Mesothelial cell of epicardium (in vitro differentiated cells): ENCODE measurements around the gene B9D2.

- PRO-cap = no peak
Measured at GRCh38 chr19:40256805-40257488, 28.2 kb downstream of the AKT2 start.

- PRO-cap = no peak
Measured at GRCh38 chr19:40363077-40363439, 14.6 kb downstream of the PLD3 start.

DNA sequence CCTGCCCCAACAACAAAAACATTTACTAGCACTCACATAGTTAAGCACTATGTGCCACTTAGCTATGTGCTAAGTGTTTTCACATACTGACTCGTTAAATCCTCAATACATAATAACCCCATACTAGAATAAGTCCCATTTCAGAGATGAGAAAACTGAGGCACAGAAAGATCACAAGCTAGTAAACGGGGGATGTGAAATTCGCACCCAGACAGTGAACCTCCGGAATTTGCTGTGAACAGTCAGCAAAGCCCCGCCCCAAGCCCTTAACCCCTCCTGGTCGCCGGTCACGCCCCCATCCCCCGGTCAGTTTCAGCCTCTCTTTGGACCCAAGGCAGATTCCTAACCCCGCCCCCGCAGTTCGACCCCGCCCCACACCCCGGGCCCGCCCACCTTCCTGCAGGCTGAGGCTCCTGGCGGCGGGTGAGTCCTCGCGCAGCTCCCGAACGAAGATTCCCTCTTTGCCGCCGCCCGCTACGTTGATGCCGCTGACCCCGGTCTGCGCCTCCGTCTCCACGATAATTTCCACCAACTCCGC lies 9.8 kb downstream of the PRX start:
- PRO-cap = no peak

DNA sequence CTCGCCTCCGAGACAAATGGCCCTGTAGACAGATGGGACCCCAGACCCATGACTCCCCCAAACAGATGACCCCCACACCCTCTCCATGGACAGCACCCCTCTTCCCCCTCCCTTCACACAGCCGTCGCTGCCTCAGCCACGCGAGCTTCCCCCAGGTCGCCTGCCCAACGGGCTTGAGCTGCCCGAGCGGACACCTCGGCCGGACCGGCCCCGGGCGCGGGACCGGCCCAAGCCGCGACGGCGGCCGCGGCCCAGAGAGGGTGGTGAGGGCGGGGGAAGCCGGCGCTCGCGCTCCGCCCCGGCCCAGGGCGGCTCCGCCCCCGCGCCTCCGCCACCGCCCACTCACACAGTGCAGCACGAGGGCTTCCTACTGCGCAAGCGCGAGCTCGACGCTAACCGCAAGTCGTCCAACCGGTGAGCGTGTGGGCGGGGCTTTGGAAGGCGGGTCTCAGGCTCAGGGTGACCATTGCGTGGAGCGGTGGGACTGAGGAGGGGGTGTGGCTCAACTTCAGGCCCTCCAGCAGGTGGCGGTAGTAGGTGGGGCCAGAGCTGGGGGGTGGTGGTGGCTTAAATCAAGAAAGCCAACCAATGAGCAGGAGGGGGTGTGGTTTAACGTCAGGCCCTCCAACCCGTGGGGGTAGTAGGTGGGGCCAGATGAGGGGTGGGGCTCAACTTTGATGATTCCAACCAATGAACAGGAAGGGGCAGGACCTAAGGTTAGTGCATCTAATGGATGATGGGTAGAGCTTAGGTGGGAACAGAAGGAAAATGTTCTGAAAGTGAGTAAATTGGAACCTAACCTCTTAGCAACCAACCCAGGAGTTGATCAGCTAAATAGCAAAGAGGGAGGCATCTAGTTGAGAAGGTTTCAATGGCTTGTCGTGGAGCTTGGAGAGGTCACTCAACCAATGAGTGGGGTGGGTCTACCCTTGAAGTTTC lies 6.1 kb upstream of the SHKBP1 start:
- PRO-cap = no peak

DNA sequence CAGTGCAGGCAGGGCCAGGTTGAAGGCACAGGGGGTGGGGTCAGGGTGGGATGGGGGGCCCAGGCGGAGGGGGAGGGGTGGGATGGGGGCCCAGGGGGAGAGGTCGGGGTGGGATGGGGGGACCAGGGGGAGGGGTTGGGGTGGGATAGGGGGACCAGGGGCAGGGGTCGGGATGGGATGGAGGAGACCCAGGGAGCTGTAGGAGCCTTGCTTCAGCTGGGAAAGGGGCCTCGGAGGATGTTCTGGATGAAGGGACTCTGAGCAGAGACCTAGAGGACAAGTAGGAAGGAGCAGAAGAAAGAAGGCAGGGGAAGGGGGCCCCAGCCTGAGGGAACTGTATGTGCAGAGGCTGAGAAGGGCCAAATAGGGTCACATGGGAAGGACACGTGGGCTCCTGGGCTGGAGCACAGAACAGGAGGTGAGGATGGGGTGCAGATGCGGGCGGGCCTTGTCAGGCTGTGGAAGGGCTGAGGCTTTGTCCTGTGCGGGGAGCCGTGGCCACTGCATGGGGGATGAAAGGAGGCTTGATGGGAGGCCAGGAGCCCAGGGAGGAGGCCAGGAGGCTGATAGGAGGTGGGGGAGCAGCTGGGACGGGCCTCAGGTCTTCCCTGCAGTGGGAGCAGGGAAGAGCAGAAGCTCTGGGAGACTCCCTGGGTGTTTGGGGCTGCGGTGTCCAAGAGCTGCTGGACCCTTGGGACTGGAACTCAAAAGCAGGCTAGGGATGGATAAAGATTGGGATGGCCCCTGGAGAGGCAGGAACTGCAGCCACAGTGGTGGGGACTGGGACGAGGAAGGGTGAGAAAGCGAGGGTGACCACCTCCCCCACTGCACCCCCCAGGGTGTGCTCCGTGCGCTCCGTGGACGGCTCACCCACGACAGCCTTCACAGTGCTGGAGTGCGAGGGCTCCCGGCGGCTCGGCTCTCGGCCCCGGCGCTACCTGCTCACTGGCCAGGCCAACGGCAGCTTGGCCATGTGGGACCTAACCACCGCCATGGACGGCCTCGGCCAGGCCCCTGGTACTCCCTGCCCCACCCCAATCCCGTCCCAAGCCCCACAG lies 11.4 kb upstream of the LTBP4 start:
- PRO-cap = no peak

GRCh38 chr19:40680750-40681110 lies 9.7 kb downstream of the NUMBL start:
- PRO-cap = no peak

GRCh38 chr19:40714494-40714911 lies 2.2 kb downstream of the COQ8B start:
- PRO-cap = no peak

GRCh38 chr19:40833783-40834044 lies 16.5 kb downstream of the CYP2A6 start:
- PRO-cap = no peak

GRCh38 chr19:40921091-40922051 lies 39.3 kb upstream of the CYP2A7 start:
- PRO-cap = no peak

DNA sequence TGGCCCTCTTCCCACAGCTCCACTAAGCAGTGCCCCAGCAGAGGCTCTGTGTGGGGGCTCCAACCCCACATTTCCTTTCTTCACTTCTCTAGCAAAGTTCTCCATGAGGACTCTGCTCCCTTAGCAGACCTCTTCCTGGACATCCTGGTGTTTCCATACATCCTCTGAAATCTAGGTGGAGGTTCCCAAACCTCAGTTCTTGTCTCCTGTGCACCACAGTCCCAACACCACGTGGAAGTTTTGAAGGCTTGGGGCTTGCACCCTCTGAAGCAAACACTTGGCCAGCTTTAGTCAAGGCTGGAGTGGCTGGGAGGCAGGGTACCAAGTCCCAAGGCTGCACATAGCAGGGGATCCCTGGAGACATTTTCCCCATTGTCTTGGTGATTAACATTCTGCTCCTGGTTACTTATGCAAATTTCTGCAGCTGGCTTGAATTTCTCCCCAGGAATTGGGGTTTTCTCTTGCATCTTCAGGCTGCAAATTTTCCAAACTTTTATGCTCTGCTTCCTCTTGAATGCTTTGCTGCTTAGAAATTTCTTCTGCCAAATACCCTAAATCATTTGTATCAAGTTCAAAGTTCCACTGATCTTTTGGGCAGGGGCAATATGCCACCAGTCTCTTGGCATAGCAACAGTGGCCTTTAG lies 10.3 kb upstream of the CYP2B6 start:
- PRO-cap = no peak

DNA sequence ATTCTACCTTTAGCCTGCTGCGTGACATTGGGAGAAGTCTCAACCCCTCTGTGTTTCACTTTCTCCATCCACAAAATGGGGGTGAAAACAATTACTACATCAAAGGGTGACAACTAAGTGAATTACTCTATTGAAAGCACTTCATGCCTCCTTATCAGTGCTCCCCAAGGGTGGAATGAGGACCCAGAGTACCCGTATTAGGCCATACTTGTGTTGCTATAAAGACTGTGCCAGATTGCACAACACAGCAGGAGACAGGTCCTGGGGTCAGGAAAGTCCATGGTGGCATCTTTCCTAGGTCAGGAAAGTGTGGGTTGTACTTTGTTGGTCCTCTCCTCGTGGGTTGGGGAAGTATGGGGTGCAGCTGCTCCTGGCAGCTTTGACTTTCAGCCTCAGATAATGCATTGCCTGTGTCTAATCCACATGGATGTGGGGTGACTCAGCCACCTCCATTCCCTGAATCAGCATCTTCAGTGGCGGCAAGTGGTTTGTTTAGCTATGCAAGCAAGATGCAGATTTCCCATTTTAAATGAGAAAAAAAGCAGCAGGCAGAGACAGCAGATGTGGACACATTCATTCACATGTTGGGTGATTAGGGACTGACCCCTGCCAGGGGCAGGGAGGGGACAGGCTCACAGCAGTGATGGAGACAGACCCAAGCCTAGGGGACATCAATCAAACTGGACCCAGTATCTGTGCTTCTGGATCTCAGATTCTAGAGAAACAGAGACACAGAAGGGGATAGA lies 8.4 kb upstream of the CYP2B6 start:
- PRO-cap = no peak

DNA sequence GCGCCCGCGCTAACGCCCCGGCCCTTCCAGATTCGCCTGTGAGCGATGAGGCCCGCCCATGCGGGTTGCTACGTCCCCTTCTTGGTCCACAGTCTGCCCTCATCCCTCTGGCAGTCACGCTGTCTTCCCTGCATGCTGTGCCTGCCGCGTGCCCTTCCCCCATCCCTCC lies 13.7 kb downstream of the CYP2F1 start:
- PRO-cap = no peak

- PRO-cap = no peak
Measured at GRCh38 chr19:41238955-41239255, 19.9 kb downstream of the AXL start.

GRCh38 chr19:41264650-41265624 lies 765 bp downstream of the HNRNPUL1 start:
- PRO-cap = bidirectional peak, plus-strand start at chr19:41264809, minus-strand start at chr19:41264798; bidirectional peak, plus-strand start at chr19:41265081, minus-strand start at chr19:41264939

GRCh38 chr19:41306023-41306417 lies 4.0 kb upstream of the CCDC97 start:
- PRO-cap = no peak

GRCh38 chr19:41318252-41319062 lies 8.5 kb downstream of the CCDC97 start:
- PRO-cap = no peak

DNA sequence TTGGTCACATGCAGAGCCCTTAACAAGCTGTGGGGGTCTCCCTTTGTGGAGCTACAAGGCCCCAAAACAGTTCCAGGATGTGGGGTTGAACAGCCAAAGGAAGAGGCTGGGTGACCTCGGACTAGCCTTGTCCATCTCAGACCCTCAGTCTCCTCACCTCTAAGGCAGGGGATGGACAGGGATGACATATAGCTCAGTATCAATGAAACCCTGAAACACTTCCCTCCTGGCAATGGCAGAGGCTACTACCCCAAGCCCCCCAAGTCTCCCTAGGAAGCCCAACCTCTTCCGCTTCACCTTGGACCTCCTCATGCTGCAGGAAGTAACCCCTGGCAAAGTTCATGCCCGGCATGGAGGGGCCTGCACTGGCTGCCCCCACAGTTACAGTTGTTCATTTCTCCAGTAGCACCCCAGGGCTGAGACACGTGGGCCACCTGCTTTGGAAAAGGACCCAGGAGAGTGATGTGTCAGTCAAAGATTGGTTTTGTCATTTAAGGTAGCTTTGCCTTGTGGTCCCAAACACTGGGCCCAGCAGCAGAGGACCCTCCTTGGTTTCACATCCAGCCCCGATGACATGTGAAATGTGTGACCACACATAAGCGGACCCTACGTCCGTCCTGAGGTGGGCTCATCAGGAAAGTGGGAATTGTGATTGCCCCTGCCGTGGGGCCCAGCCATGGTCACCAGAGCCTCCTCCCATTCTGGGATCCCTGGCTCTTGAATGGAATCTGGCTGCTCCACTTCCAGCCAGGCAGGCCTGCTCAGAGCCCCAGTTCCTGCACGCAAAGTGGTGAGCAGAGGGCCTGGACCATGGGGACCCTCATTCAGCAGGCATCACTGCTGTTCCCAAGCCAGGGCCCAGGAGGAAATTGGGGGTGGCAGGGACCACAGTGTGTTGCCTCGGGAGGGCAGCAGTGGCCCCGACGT lies 10.8 kb downstream of the CCDC97 start:
- PRO-cap = no peak

DNA sequence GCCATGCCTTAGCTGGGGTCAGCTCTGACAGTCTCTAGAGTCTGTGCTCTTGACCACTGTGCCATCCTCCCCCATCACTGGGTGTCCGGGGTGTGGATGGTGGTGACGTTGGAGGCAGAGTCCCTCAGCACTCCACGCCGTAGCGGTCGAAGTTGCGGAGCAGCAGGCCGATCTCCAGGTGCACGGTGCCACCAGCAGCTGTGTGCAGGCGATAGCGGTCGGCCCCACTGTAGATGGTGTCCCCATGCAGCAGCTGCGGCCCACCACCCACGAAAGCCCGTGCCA lies 796 bp upstream of the TGFB1 start:
- PRO-cap = no peak

DNA sequence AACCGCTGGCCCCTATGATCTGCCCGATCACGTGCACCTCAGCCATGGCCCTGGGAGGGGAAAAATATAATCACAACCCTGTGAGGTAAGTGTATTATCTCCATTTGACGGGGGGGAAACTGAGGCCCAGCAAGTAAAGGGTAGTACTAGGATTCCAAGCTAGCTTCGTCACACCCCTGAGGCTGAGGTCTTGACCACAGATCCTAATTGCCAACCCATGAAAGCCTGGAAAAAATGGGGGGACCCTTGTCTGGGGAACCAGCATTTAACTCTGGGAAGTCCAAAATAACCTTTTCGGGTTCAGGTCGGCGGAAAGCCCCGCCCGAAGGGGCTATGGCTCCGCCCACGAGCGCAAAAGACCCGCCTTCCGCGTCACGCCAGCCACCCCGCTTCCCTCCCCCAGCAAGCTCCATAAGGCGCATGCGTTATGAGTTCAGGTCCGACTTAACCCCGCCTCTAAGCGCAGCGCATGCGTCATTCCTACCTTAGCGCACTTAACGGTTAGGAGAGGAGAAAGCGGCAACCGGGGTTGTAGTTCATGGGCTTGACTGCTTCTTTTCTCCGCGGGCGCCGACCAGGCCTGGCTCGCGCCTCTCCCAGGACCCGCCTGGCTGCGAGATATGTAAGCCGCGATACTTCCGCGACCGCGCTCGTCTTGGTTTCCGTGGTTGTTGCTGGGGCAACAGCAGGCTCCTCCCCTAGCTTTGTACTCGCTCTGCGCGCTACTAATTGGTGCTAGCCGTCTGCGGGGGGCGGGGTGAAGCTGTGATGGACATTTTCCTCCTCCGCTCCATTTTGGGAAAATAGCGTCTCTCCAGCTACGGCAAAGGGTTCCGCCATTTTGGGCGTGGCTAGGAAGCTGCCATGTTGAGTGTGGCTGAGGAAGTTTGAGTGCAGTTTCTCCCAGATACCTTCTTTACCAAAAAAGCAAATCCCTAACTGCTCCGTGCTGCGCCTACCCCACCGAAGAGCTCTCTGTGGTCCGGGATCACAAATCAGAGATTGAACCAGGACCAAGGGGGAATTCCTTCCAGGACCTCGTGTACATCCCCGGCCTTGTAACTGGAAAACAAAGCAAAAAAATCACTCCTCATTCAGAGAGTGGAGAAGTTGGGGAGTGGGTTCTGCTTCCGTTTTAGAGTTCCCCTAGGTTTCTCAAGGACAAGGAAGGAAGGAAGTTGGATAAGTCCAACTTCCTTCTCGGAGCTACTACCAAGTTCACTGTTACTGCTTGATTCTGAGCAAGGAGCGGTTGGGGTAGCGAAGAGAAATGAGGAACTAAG lies at the start of gene B9D2:
Gene B9D2 (minus strand): TSS at position 676 of the 1,283 bp plus-strand sequence.
- PRO-cap = unidirectional peak, plus-strand start at position 493 of the sequence; bidirectional peak, plus-strand start at position 839 of the sequence, minus-strand start at position 673 of the sequence

DNA sequence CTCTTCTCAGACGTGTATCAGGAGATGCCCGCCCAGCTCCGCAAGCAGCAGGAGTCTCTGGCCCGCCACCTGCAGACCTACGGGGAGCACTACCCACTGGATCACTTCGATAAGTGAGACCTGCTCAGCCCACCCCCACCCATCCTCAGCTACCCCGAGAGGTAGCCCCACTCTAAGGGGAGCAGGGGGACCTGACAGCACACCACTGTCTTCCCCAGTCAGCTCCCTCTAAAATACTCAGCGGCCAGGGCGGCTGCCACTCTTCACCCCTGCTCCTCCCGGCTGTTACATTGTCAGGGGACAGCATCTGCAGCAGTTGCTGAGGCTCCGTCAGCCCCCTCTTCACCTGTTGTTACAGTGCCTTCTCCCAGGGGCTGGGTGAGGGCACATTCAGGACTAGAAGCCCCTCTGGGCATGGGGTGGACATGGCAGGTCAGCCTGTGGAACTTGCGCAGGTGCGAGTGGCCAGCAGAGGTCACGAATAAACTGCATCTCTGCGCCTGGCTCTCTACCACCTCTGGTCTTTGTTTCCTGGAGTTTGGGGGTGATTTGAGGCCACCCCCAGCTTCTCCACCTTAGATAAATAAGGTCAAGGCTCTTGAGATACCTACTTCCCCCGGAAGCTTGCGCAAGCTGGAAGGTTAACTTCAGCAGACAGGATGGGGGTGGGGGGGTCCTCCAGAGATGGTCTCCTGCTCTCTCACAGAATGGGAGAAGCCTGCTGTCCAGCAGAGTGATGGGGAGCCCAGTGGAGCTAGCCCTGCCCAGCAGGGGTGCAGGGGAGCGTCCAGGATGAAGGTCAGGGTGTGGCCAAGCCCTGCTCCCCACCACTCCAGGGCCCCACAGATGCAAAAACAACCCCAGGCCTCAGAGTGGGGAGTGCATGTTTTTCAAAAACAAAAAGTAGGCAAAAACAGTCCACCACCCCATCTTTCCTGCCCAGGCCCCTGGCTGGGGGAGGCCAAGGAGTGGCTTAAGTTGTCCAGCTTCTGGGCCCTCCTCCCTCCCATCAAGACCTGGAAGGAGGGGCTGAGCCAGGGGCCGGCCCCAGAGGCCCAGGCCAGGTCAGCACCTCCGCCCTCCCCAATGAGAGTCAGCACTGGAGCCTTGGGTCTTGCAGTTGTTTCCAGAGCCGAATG lies 2.3 kb downstream of the B3GNT8 start:
- PRO-cap = no peak